Measurements from ENCODE around the gene BICD2.

- PRO-cap: no peak
These were observed 33.5 kb downstream of the SYK start for GRCh38 chr9:90835062-90835485.

- PRO-cap: no peak
These were observed 163.5 kb downstream of the SYK start for GRCh38 chr9:90964947-90965702.

DNA sequence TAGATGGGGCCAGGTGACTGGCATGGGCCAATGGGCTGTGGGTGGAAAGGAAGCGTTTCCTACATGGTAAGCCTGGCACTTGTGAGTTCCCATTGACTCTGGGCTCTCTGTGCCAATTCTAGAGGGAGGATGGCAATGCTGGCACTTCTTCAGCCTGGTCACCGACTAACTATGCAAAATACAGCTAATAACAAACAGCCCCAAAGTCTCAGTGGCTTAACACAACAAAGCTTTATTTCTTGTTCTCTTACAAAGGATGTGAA, 258.1 kb downstream of the SYK start:
- PRO-cap: no peak

DNA sequence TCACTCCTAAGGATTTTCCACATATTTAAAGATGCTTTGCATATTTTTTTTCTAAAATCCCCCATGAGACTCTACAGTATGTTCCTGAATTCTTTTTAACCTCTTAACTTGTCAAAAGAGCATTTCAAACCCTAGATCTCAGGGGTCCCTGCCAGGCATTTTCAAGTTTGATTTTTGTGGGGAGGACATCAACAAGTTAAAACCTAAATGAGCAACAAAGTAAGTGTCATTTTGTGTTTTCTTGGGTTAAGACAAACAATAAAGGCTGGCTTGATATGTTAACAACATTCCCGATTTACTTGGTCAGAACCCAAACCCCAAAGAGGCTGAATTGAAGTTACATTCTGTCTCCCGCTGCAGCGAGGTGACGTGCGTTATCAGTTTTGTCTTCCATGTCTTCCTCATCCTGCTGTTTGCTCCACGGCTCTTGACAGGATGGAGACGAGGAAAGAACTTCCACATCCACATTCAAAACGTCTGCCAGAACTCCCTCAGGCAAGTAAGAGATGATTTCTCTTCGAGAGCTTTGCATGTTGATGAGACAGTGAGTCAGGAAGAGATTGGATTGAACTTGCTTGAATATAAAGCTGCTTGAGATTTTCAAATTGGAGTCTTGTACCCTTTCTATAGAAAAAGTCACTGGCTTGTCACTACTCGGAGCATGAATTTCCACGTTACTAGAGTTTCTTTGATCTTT, 242.7 kb downstream of the AUH start:
- PRO-cap: no peak

- PRO-cap: unidirectional peak, plus-strand start at chr9:91192630
These were observed 169.7 kb downstream of the AUH start for GRCh38 chr9:91191716-91192801.

GRCh38 chr9:91197651-91198156, 164.0 kb downstream of the AUH start:
- PRO-cap: unidirectional peak, plus-strand start at chr9:91198066

GRCh38 chr9:91285802-91286052, 76.0 kb downstream of the AUH start:
- PRO-cap: no peak

DNA sequence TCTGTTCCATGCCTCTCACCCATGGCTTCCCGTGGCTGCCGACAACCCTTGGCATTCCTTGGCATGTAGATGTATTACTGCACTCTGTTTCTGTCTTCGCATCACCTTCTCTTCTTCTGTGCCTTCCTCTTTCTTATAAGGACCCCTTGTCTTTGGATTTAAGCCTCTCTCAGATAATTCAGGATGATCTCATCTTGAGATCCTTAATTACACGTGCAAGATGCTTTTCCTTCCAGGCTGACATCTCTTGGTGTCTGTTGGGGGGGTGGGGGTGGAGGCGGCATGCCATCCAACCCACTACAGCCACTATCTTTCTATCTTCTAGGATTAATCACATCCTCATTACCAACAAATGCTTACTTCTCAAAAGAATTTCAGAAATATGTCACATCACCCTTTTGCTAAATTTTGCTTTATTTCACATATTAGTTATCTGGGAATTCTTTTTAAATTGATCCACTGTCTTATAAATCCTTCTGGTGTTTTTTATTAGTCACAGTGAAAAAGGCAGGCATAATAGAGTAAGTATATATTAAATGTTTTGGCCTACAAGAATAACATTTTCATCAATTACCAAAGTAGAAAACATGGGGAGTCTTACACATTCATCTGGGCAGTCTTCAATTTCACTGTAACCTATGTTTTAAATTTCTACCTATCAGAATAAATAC, 70.5 kb downstream of the AUH start:
- PRO-cap: no peak

DNA sequence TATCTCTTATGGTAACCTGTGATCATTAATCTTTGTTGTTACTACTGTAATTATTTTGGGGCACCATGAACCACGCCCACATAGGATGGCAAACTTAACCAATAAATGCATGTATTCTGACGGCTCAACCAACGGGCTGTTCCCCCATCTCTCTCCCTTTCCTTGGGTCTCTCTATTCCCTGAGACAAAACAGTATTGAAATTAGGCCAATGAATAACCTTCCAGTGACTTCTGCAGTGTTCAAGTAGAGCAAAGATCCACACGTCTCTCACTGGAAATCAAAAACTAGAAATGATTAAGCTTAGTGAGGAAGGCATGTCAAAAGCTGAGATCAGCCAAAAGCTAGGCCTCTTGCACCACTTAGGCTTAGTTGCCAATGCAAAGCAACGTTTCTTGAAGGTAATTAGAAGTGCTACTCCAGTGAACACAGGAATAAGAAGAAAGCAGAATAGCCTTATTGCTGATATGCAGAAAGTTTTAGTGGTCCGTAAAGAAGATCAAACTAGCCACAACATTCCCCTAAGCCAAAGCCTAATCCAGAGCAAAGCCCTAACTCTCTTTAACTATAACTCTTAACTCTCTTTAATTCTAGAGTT, 68.6 kb downstream of the AUH start:
- PRO-cap: no peak

DNA sequence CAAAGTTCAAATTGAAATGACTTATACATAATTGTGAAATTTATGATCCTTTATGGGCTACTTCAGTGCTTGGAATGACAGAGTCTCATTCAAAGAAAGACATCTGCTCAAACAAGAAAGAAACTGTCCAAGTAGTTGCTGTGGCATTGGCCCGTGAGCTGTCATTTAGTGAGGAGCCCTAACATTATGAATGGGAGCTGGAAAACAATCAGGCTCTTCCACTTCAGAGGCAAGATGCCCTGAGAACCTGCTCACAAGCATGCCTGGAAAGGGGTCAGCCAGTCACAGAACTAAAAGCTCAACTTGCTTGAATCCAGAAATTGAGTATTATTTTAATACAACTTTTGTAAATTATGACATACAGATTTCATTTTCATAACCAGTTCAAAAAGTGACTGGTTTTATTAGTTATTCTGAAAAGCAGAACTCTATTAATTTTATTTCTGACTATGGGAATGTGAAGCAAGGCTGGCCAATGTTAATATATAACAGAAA, 63.3 kb downstream of the AUH start:
- PRO-cap: no peak

- PRO-cap: no peak
These were observed 19.7 kb downstream of the NFIL3 start for GRCh38 chr9:91403925-91404356.

DNA sequence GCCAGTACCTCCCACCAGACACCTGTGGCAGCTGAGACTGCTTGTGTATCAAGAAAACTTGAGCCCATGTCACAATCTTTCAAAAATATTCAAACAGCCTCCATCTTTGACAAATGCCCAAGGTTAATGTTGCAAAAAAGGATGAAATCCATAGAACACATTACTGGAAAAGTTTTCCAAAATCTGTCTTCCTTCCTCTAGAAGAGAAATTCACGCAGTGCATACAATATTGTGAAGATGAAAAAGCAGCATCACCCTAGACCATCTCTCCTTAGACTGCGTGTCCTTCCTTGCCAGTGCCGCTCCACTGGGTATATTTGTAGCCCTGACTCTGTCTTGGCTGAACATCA, 54.1 kb downstream of the ROR2 start:
- PRO-cap: no peak

GRCh38 chr9:92035553-92036577, 79.3 kb downstream of the SPTLC1 start:
- PRO-cap: no peak

DNA sequence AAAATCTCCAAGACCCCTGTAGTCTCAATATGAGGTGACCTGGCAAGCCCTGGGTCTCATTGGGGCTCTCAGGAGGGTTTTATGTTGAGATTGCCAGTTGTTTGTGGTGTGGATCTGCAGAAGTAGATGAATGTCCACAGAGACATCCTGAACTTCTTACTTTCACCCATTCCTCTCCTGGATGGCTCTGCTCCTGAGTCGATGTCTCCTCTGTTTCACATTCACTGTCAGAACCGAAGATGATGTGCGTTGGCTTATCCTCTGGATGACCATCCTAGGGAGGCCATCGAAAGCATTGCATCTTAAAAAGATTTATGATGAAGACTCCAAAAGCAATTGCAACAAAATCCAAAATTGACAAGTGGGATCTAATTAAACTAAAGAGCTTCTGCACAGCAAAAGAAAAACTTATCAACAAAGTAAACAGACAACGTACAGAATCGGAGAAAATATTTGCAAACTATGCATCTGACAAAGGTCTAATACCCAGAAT, 14.1 kb downstream of the NOL8 start:
- PRO-cap: no peak

DNA sequence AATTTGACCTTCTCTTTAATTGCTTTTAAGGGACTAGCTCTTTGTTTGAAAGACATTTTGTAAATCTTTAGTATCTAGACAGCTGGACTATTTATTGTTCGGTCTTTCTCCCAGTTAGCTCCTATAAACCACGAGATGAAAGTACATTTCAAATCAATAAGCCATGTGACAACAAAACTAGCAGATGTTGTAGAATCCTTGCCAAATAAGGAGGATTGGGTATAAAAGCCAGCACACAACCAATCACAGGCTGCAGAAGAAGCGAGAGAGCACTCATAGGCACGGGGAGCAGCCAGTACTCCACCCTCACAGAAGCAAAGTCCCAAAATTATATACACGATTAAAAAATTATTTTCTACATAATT, 8.1 kb upstream of the OMD start:
- PRO-cap: no peak

DNA sequence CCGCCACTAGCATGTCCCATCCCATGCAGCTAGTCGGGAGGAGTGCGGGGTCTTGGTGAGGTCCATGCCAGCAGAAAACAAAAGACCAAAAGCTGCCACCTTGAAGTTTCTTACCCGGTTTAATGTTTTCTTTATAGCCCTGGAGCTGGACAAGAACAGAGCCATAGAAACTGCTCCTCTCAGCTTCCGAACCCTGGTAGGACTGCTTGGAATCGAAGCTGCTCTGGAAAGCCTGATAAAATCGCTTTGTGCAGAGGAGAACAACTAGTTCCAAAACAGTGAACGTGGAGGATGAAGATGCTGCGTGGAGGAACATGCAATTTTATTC, 57.1 kb downstream of the IPPK start:
- PRO-cap: no peak

DNA sequence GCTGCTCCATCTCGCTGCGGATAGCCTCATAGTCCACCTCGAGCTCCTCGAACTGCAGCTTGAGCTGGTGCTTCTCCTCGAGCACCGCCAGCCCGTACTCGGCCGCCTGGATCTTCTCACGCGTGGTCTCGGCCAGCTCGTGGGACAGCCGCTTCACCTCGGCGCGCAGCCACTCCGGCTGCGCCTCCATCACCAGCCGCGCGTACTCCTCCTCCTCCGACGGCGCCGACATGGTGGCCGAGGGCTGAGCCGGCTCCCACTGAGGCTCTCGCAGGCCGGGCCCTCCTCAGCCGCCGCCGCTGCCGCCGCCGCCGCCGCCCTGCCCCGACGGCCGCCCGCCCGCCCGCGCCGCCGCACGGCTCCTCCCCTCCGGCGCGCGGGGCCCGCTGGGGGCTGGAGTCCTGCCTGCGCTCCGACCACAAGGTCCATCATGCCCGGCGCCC, at the start of gene BICD2:
Gene BICD2 (minus strand): TSS at position 321 of the 443 bp plus-strand sequence.
- PRO-cap: bidirectional peak, plus-strand start outside the sequence, minus-strand start at position 321 of the sequence

GRCh38 chr9:93025214-93025638, 33.3 kb upstream of the SUSD3 start:
- PRO-cap: bidirectional peak, plus-strand start at chr9:93025451, minus-strand start at chr9:93025401

DNA sequence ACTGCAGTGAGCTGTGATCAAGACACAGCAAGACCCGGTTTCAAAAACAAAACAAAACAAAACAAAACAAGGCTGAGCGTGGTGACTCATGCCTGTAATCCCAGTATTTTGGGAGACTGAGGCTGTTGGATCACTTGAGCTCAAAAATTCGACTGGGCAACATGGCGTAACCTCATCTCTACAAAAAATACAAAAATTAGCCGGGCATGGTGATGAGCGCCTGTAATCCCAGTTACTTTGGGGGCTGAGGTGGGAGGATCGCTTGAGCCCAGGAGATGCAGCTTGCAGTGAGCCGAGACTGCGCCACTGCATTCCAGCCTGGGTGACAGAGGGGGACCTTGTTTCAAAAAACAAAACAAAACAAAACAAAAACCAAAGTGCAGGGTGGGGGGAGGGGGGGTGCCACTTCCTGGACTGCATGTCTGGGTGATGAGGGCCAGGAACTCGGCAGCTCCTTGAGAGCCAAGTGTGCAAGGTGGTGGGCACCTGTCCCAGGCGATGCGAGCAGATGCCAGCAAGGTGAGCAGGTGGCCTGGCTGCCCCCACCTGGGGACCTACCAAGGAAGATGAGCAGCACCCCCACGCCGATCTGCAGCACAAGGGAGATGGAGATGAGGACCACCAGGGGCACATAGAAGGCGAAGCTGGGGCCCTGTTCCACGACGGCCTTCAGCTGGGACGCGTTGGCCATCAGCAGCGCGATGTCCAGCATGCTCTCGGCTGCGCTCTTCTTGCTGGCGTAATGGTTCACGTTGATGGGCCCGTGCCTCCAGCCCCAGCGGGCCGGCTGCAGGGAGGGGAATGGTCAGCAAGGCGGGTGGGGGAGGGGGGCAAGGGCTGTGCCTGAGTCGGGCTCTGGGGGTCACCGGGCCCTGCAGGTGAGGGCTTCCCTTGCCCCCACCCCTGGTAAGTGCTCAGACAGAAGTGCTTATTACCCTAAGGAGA, 7.9 kb downstream of the NINJ1 start:
- PRO-cap: no peak

DNA sequence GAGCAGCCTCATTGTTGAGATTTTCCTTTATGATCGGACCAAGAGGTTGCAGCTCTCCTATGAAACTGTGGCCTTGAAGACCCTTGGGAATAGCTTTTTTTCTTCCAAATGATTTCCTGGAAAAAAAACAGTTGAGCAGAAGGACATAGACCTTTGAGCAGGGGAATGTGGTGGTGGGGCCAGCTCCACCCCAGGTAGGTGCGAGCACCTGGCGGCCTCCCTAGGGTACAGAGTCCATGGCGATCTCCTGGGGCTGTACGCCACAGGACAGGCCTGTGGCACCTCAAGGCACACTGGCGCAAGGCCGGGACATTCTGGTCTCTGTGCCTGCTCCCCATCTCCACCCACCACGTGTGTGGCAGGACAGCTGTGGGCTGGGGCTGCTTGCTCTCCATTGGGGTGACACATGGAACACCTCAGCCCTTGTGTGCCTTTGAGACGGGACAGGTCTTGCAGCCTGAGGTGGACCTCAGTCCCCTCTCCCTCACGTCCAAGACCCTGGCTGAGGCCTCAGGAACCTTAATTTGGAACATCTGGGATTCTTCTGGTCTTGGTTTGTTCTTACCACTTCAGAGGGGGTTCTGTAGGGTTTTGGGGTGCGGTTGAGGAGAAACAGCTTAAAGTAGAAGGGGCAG, 25.2 kb downstream of the WNK2 start:
- PRO-cap: no peak